Hair follicle dermal papilla cell (primary cell): ENCODE measurements around a stretch of chr1.

- CAGE, long polyA plus RNA: no peak
Observed at GRCh38 chr1:22005423-22006013, 4.1 kb downstream of the CELA3A start.

DNA sequence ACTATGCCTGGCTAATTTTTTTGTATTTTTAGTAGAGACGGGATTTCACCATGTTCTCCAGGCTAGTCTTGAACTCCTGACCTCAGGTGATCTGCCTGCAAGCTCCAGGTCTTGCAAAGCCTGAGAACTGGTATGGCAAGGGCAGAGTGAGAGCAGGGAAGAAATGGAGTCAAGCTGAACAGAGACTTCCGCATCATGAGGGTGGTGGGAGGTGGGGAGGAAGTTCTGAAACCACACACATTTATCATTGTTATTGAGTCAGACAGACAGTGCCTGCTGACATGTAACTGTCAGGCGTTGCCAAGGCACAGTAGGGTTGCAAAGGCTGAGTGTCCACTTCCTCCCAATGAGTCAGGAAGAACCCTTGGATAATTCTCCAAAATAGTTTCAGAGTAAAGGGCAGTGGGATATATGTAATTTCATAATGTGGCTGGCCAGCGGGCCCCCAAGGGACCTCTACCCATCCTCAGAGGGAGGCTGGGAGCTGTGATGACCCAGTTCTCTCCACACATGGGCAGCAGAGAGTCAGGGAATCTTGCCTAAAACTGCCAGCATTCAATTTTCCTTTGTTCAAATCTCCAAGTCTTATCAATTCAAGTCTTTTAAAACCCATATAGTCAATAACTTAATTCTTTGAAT, 17.6 kb downstream of the CELA3A start:
- CAGE, long polyA plus RNA: no peak

DNA sequence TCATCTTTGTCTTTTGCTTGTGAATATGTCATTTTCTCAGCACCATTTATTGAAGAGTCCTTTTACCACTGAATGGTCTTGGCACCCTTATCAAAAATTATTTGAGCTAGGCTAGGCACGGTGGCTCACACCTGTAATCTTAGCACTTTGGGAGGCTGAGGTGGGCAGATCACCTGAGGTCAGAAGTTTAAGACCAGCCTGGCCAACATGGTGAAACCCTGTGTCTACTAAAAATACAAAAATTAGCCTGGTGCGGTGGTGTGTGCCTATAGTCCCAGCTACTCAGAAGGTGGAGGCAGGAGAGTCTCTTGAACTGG, 32.3 kb downstream of the CDC42 start:
- CAGE, long polyA plus RNA: no peak

- CAGE, long polyA plus RNA: no peak
Observed at GRCh38 chr1:22509861-22510398, 53.4 kb upstream of the EPHA8 start.

DNA sequence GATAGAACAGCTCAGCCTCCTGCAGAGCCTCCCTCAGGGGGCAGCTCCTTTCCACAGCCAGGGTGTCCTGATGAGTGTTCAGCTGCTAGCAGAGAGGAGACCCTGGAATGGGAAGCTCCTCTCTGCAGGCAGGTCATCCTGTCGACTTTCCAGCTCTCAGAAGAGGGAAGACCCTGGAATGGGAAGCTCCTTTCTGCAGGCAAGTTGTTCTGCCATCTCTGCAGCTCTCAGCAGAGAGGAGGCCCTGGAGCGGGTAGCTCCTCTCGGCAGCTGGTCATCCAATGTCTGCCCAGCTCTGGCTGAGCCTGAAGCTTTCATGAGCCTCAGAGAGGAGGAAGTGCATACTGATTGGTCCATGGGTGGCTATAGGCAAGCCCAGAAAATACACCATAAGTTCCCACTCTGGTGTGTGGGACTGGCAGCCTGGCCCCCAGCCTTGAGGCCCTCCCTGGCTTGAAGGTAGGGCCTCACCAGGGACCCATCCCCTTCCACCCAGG, 1.7 kb upstream of the C1QA start:
- CAGE, long polyA plus RNA: no peak

DNA sequence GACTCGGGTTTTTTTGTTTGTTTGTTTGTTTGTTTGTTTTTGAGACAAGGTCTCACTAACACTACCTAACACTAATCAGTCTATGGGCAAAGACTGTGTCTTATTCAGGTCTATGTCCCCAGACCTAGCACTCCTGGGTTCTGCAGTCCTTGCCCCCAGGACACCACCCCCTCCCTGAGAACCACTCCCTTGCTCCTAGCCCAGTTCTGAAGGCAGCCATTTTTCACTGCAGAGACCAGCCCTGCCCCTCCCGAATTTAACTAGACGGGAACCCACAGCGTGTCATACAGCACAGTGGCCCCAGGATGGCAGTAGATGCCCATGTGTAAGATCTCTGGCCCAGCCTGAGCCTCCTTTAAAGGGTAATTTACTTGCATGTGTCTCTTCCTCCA, 3.6 kb upstream of the LACTBL1 start:
- CAGE, long polyA plus RNA: no peak

- CAGE, long polyA plus RNA: no peak
Observed at GRCh38 chr1:23068327-23068913, 49.2 kb downstream of the KDM1A start.

DNA sequence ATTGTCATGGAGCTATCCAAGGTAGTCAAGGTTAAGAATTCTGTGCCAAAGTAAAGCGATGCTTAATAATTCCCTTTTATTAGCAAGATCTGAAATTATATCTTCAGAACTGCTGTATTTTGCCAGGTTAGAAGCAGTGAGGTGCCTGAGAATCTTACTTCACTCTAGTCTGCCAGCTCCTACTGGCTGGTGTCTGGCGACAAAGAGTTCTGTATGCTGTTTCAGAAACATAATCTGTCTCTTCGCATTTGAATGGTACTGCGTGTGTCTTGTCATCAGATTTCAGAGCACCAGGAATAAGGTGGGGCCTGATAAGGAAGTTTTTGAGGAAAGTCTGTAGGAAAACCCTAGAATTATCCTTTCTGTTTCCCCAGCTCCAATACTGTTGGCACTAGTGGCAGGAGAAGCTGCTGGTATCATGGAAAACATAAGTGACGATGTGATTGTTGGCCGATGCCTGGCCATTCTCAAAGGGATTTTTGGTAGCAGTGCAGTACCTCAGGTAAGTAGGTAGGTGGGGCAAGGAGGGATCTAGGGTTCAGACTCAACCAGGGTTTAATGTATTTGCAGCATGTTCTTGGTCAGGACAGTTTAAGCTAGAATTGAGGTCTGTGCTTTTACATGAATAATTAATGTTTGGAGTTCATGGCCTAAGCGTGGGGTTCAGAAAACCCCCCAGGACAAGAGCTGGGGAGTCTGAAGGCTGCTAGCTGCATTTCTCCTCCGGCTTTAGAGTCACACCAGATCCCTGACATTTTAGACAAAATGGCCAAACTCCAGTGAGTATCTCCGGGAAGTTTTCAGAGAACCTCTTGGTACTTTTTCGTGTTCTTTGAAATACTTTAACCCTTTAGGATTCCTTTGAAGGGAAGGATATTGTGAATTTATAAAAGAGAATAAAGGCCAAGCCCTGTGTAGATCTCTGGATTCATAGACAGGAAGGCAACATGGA, 62.1 kb downstream of the KDM1A start:
- CAGE, long polyA plus RNA: no peak

DNA sequence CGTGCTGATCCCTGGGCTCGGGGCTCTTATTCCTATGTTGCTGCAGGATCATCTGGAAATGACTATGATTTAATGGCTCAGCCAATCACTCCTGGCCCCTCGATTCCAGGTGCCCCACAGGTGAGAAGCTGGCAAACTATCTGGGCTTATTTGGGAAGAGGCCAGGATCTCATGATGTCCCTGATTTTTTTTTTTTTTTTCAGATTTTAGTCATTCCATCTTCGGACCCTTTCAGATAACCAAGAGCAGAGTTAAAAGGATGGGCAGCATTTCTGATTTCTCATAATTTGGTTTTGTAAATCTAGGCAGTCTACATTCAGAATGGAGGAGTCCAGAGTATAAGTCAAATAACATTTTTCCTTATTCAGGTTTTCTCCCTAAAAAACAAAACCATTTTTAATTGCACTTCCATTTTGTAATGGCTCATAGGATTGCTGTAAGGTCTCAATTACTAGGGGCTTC, 63.0 kb downstream of the KDM1A start:
- CAGE, long polyA plus RNA: no peak

- CAGE, long polyA plus RNA: no peak
Observed at GRCh38 chr1:23093977-23094266, 74.7 kb downstream of the KDM1A start.

GRCh38 chr1:23194581-23195107, 22.7 kb downstream of the HTR1D start:
- CAGE, long polyA plus RNA: no peak

DNA sequence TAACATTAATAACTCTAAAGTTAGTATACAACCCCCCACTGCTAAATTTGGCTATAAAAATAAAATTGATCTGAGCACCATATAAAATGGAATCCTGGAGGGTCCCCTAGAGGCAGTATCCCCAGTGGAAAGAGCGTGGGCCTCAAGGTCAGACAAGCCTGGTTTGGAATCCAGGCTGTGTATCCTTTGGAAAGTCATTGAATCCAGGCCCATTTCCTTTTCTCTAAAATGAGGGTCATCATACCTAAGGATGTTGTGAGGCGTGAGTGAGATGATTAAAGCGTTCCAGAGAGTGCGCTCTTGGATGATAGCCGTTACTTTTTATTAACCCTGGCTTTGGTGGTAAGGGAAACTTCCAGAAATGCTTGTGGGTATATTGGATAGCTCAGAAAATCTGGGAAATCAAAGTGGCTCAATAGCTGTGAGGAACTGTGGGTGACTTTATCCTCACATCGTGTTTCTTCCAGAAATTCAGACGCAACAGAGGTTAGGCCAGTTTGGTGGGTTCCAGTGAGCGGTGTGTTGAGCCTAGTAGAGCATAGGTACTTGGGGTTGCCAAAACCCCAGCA, 737 bp upstream of the ZNF436 start:
- CAGE, long polyA plus RNA: no peak

DNA sequence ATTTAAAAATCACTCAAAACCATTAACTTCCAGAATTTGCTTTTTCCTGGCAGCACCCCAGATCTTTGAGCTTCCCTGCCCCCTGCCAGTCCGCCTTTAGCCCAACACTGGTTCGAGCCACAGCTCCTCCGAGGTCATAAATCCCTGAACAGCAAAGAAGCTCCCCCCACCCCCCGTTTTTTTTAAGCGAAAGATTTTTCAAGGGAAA, 334 bp upstream of the ID3 start:
- CAGE, long polyA plus RNA: no peak

- CAGE, long polyA plus RNA: no peak
Observed at GRCh38 chr1:23574140-23574555, 14.8 kb upstream of the ID3 start.

DNA sequence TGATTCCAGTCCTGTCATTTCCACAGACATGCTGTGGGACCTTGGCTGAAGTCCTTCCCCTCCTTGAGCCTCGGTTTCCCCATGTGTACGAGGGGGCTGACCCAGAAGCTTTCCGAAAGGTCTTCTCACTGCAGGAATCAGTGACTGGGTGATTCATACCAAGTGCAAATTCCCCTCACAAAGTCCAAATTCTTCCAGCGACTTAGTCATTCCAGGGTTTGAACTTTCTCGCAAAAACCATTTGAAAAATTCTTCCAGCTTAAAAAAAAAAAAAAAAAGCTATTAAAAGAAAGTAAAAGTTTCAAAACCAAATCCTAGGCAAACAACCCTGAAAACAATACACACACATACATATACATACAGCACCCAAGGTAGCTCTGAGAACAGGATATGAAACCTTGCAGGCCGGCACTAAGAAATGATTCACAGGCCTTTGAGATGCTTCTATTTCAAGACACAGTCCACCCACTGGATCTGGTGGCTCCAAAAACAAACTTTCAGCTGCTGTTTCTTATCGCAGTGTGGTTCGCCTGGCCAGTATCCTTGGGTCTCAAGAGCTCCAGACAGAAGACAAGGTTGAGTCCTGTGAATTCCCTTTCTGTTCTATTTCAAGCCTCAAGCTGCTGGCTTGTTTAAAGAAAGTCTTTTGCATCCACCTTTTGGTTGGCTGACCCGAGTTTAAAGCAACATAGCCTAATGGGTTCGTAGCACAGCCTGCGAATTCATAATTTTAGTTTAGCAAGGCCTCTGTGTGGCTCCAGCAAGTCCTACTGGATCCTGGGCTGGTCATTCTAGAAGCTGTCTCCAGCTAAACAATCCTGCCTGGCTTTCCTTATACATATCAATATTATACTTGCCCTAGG, 18.0 kb upstream of the ID3 start:
- CAGE, long polyA plus RNA: no peak

- CAGE, long polyA plus RNA: no peak
Observed at GRCh38 chr1:23585487-23586171, 26.3 kb upstream of the ID3 start.

GRCh38 chr1:23758873-23760300, 16.1 kb downstream of the ELOA start:
- CAGE, long polyA plus RNA: no peak

DNA sequence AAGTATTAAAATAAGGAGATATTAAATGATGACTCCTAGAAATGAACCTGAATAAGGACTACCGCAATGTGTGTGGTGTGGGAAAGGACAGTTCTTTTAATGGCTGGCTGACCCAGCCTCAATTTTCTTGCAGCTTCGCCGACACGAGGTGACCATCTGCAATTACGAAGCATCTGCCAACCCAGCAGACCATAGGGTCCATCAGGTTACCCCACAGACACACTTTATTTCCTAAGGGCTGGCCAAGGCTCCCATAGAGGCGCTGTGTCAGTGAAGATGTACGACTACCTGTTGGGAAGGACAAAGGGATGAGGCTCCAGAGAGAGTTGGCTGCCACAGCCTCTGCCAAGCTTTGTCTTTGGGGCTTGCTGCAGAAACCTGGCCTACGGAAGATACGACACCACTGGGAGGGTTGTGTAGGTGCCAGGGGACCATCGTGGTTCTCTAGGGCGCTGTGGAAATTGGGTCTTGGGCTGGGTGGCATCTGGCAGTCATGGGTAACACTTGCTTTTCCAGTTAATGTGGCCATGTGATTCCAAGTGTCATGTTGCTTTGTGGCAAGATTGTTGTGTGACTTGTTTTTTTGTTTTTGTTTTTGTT, 3.7 kb upstream of the LYPLA2 start:
- CAGE, long polyA plus RNA: no peak

- CAGE, long polyA plus RNA: no peak
Observed at GRCh38 chr1:23788716-23789783, 1.9 kb upstream of the LYPLA2 start.

DNA sequence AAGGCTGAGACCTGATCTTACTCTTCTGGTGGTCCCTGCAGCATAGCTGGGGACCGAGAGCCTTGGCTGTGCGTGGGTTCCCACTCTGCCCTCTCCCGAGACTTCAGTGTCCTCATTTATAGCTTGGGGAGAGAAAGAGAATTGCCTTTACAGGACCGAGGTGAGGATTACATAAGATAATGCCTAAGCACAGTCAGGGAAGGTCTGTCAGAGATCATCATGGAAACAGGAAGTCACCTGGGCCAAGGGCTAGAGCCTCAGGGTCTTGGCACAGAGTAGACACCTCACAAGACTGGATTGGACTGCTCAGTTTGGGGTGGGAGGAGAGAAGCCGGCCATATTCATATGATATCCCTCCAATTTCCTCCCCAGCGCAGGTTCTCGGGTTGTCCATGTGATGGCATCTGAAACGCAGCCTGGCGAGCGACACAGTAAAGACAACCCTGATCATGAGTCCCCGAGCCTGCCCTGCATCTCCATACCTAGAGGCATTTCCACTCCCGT, 3.8 kb downstream of the CNR2 start:
- CAGE, long polyA plus RNA: no peak